NT2/D1 (cell line): ENCODE measurements around the genes CRACR2A and DYRK4.

- RRBS, 2 experiments, result 4 to 16% methylated on average over 4 to 8 of the region's 35 CpGs
These were observed 908 bp upstream of the FKBP4 start for GRCh38 chr12:2793723-2794401.

- RRBS, 2 experiments, result no CpG with 5 or more reads among the region's 7 CpGs
These were observed 30.6 kb upstream of the TSPAN9 start for GRCh38 chr12:3046627-3047010.

DNA sequence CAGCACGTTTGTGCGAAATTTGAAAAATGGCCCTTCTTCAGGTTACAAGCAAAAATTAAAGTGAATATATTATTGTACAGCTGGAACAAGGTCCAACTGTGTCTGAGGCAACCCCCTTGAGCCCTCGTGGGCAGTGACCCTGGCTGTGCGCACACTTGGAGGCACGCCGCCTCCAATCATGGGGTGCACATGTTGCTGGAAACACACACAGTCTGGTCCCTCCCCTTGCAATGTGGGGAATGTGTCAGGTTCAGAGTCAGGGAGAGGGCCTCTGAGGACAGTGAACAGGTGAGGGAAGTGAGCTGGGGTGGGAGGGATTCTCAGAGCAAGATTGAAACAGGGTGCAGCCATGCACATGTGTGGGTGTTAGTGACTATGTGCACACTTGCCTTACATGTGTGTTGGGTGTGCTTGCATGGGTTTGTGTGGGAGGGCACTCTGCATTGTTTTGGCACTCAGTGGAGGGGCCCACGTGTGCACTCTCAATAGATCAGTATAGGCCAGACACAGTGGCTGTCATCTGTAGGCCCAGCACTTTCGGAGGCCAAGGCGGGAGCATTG is 9.6 kb downstream of the TSPAN9 start:
- RRBS, 2 experiments, result no CpG with 5 or more reads among the region's 9 CpGs

GRCh38 chr12:3137209-3138082 is 60.3 kb downstream of the TSPAN9 start:
- RRBS, 2 experiments, result no CpG with 5 or more reads among the region's 14 CpGs

GRCh38 chr12:3205778-3206631 is 128.8 kb downstream of the TSPAN9 start:
- RRBS, 2 experiments, result no CpG with 5 or more reads among the region's 14 CpGs

DNA sequence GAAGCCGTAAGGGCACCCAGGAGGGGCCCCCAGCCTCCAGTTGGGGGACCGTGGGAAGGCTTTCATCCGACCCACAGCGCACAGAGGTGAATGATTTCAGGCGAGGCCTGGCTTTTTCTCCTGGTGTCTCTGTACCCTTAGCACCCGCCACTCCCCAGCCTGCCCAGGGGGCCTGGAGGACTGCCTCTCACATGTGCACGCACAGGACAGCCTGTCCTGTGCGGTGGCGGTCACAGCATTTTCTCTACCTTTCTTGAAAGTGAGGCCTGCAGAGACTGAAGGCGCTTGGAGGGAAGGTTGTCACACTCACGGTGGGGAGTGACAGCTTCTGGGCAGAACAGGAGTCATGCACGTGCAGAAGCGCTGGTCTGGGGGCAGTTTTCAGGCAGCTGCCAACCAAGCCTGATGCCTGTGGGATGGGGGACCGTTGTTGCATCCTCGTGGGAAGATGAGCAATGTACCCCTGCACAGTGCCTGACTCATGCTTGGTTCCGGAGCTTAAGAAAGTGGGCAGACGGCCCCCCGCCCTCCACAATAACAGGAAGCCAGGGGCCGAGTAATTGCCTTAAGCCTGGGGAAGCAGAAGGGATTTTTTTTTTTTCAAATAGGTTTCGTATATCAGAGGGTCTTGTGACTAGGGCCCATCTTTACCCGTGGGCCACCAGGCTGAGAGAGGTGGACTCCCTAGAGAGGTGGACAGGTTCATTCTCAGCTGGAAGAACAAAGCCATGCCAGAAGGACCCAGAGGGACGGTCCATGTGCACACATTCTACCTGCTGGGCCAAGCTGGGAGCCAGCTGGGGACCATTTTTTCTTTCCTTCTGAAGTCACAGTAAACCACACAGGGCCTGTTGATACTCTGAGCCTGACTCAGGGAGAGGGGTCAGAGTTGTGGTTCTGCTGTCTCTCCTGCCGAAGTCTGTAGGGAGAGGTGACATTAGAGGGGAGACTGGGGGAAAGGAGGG is 148.3 kb downstream of the TSPAN9 start:
- RRBS, 2 experiments, result no CpG with 5 or more reads among the region's 23 CpGs

GRCh38 chr12:3315149-3315537 is 175.9 kb upstream of the PRMT8 start:
- RRBS, 2 experiments, result 49 to 68% methylated on average over 3 of the region's 11 CpGs

DNA sequence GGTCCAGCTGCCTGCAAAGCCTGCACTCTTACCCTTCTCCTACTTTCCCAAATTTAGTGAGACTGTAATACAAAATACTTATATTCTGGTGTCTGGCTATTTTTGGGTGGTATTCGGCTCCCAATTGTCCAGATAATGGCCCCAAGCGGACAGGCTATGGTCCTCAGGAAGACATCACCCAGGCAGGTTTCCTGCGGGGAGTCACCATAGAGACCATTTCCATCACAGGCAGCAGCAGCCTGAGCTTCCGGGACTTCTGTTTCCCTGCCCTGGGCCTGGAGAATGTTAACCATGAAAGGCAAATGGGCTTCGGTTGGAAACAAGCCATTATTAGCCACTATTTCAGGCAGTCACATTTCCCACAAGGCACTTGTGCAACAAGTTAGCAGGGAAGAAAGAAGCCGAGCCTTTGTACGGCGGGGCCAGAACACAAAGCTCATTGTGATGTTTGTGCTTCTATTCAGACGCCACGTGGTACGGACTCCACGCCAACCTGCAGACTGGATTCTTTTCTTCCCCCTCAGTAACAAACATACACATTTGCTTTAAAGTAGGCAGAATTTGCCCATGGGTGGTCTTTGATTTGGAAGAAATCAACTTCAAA is 154.5 kb upstream of the PRMT8 start:
- RRBS, 2 experiments, result no CpG with 5 or more reads among the region's 12 CpGs

DNA sequence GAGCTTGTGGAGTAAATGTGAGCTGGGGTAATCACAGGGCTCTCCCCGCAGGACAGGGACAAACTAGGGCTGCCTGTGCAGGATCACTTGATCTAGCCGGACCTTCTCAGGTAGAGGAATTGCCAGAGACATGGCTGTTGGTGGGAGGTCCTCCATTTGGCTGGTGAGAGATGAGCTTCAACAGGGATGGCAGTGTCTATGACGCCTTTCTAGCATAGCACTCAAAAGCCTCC is 75.2 kb upstream of the PRMT8 start:
- RRBS, 2 experiments, result 88% methylated on average over 1 of the region's 3 CpGs; no CpG with 5 or more reads in 1 of the 2 experiments

- RRBS, 2 experiments, result no CpG with 5 or more reads among the region's 17 CpGs
These were observed 24.5 kb downstream of the CRACR2A start for GRCh38 chr12:3728057-3729147.

GRCh38 chr12:3752740-3753891 is at the start of gene CRACR2A:
CRACR2A (minus strand) TSS chr12:3753109.
- RRBS, 2 experiments, result 19 to 22% methylated on average over 19 of the region's 69 CpGs

DNA sequence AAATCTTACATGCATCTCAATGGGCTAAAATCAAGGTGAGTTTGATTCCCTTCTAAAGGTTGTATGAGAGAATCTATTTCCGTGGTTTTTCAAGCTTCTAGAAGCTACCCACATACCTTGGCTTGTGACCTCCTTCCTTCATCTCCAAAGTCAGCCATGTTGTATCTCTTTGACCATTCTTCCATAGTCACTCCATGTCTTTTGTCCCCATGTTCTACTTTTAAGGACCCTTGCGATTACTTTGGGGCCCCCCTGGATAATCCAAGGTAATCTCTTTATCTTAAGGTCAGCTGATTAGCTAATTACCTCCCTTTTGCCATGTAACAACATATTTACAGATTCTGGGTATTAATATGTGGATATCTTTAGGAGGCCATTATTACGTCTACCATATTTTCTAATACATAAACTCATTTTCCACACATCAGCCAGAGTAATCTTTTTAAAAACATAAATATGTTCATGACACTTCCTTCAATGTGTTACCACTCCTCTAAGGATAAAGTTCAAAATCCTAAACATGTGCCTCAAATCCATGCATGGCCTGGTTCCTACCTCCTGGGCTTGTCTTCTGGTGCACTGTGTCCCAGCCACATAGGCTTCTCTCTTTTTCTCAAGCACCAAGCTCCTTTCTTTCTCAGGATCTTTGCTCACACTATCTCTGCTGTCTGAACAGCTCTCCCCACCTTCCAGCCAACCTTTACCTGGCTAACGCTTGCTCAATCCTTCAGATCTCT is 4.1 kb downstream of the PARP11 start:
- RRBS, 2 experiments, result no CpG with 5 or more reads among the region's 4 CpGs

- RRBS, 2 experiments, result no CpG with 5 or more reads among the region's 4 CpGs
These were observed 12.2 kb upstream of the PARP11 start for GRCh38 chr12:3885470-3885799.

- RRBS, 2 experiments, result no CpG with 5 or more reads among the region's 8 CpGs
These were observed 89.4 kb upstream of the PARP11 start for GRCh38 chr12:3962440-3963064.

GRCh38 chr12:3999049-3999958 is 126.1 kb upstream of the PARP11 start:
- RRBS, 2 experiments, result no CpG with 5 or more reads among the region's 9 CpGs

GRCh38 chr12:4280938-4281706 is 7.6 kb downstream of the CCND2 start:
- RRBS, 2 experiments, result 91 to 94% methylated on average over 2 of the region's 20 CpGs

DNA sequence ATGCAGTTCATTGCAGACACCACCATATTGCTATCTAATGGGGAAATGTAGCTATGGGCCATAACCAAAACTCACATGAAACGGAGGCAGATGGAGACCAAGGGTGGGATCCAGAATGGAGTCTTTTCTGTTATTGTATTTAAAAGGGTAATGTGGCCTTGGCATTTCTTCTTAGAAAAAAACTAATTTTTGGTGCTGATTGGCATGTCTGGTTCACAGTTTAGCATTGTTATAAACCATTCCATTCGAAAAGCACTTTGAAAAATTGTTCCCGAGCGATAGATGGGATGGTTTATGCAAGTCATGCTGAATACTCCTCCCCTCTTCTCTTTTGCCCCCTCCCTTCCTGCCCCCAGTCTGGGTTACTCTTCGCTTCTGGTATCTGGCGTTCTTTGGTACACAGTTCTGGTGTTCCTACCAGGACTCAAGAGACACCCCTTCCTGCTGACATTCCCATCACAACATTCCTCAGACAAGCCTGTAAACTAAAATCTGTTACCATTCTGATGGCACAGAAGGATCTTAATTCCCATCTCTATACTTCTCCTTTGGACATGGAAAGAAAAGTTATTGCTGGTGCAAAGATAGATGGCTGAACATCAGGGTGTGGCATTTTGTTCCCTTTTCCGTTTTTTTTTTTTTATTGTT is 20.2 kb upstream of the TIGAR start:
- RRBS, 2 experiments, result no CpG with 5 or more reads among the region's 7 CpGs

DNA sequence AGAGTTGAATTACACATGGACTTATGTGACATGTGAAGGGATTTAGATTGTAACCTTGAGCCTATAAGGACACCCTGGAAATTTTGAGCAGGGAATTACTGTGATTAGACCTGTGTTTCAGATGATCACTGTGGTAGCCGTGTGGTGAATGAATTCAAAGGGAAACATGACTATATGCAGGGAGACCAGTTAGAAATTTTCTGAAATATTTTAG is 16.1 kb upstream of the FGF23 start:
- RRBS, 2 experiments, result no CpG with 5 or more reads among the region's 1 CpG

GRCh38 chr12:4561816-4562734 is at the start of gene DYRK4:
DYRK4 (plus strand) TSS chr12:4562208.
- RRBS, 2 experiments, result 20 to 26% methylated on average over 12 of the region's 54 CpGs

DNA sequence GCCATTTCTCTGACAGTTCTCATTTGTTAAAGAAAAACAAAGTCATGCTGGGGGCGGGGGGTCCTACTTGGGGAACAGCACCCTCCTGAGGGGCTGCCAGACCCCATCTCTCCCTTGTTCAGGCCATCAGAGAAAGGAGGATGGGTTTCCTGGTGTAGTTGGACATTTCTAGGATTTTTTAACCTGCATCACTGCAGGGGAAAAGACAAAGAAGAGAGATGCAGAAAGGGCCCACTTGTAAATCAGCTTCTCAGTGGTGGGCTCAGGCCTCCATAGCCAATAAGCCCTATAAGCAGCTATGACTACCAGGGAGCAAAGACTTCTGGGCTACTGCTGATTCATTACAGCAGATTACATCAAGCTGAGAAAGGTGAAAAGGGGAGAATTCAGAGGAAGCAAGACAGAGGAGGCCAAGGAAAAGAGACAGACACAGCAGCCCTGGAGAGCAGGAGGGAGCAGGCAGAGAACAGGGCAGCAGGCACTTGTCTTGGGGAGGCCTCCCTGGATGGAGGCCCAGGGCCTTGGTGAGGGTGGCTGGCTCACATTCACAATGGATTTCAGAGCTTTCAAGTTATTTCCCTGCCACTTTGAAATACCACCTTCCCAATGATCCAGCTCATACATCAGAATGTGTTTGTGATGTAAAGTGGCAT is 95.2 kb downstream of the KCNA5 start:
- RRBS, 2 experiments, result no CpG with 5 or more reads among the region's 1 CpG